Mesothelial cell of epicardium (in vitro differentiated cells): ENCODE measurements around a stretch of chr1.

- PRO-cap = no peak
Observed at GRCh38 chr1:177968246-177968584, 1.6 kb downstream of the SEC16B start.

DNA sequence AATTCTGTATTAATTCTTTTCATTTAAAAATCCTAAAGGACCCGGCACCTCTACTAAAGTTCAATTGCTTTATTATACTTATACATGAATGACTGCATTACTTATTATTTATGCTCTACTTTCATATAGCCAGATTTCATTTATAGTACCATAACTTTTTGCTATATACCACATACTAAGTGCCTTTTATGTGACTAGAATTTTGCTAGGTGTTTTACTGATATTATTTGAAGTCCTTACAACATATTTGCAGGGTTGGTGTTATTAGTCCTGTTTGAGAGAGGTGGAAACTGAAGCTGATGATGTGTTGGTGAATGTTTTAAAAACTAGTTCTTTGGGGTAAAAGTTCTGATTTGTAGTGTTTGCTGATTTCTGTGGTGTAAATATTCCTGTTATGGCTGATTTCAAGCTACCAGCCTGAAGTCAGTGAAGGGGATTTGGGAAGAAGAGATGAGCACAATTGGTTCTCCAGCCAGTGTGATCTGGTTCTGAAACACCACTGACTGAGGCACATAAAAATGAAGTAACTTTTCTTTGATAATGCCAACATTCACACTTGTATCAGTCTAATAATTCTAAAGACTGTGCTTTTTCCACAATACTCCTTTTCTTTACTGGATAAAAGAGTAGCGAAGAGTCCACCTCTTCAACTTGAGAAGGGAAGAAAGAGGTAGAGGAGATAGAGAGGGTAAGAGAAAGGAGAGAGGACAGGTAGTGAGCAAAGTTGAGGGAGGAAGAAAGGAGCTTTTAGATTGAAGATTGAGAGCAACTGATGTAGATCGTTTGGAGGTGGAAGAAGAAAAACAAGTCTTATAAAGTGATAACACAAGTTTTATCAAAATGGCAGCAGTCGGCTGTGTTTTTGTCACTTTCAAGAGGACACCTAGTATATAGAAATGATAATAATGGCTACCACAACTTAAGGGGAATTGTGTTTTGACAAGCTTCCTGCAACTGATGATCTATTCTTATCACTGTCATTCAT is 85.2 kb downstream of the RASAL2 start:
- PRO-cap = no peak

DNA sequence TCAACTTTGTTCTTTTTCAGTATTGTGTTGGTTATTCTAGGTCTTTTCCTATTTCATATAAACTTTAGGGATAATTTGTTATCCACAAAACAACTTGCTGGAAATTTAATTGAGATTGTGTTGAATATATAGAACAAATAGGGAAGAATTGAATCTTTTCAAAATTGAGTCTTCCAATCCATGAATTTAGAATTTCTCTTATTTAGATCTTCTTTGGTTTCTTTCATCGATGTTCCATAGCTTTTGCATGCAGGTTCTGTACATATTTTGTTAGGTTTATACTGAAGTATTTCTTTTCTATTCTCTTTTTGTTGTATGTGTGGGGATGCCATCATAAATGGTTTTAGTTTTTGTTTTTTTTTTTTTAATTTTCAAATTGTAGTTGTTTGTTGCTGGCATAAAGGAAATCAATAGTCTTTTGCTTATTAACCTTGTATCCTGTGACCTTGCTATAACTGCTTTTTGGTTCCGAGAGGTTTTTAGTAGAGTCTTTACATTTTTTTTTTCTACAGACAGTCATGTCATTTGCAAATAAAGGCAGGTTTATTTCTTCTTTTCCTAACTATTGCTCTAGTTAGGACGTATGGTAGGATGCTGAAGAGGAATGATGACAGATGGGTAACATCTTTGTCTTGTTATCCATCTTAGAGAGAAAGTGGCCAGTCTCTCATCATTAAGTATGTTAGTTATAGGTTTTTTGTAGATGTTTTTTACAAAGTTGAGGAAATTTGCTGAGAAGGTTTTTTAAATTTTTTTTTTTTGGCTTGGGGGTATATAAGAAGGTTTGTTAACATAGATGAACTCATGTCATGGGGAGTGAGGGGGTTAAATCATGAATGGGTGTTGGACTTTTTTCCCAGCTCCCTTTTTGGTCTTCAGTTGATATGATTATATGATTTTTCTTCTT is 91.1 kb downstream of the RASAL2 start:
- PRO-cap = no peak

DNA sequence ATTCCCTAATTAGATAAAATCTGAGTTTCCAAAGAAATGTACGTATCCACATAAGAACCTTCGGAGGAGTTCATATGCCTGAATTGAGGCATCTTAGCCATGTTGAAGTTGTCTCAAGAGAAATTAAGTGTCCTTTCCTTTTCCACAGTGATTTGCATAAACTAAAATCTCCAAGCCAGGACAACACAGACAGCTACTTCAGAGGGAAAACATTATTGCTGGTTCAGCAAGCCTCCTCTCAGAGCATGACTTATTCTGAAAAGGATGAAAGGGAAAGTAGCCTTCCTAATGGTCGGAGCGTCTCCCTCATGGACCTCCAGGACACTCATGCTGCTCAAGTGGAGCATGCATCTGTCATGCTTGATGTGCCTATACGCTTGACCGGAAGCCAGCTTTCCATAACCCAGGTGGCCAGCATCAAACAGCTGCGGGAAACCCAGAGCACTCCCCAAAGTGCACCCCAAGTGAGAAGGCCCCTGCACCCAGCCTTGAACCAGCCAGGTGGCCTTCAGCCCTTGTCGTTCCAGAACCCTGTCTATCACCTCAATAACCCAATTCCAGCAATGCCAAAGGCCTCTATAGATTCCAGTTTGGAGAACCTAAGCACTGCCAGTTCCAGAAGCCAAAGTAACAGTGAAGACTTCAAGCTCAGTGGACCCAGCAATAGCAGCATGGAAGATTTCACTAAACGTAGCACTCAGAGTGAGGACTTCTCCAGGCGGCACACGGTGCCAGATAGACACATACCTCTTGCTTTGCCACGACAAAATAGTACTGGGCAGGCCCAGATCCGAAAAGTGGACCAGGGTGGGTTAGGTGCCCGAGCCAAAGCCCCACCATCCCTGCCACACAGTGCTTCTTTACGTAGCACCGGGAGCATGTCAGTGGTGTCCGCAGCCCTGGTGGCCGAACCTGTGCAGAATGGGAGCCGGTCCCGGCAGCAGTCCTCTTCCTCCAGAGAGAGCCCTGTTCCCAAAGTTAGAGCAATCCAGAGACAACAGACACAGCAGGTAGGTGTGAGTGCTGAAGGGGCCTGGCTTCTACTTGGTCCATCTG is 38.9 kb downstream of the CLEC20A start:
- PRO-cap = no peak

GRCh38 chr1:178486565-178487384 is 10.0 kb downstream of the CLEC20A start:
- PRO-cap = no peak

DNA sequence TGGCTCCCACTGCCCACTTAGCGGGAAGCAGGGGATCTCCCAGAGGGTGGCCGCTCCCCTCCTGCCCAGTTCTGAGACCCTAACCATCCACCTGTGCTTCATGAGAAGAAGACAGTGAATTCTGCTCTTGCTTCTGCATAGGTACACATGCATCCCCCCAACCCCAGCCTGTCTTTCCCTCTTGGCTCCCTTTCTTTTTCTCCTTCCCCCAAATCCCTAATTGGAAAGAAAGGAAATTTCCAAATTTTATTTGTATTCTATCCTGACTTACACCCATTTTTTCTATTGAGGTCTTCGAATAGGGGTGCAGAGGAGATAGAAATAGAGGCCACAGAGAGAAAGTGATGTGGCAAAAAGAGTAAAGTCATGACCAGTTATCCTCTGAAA is 3.1 kb downstream of the CLEC20A start:
- PRO-cap = no peak

DNA sequence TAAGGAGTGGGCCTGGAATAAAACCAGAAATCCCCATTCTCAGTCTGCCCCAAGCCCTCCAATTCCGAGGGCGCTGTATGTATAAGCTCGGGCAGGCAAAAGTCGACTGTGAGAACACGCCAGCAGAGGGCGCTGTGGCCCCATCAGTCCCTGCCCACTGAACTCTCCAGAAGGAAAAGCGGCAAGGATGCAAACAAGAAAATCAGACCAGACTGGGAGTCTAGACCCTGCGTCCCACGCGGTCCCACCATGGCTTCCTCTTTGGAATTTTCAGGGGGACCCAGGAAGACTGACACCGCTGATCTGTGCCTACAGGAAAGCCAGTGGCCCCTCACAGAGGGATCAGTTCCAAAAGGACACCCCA is 19.4 kb downstream of the TEX35 start:
- PRO-cap = no peak

DNA sequence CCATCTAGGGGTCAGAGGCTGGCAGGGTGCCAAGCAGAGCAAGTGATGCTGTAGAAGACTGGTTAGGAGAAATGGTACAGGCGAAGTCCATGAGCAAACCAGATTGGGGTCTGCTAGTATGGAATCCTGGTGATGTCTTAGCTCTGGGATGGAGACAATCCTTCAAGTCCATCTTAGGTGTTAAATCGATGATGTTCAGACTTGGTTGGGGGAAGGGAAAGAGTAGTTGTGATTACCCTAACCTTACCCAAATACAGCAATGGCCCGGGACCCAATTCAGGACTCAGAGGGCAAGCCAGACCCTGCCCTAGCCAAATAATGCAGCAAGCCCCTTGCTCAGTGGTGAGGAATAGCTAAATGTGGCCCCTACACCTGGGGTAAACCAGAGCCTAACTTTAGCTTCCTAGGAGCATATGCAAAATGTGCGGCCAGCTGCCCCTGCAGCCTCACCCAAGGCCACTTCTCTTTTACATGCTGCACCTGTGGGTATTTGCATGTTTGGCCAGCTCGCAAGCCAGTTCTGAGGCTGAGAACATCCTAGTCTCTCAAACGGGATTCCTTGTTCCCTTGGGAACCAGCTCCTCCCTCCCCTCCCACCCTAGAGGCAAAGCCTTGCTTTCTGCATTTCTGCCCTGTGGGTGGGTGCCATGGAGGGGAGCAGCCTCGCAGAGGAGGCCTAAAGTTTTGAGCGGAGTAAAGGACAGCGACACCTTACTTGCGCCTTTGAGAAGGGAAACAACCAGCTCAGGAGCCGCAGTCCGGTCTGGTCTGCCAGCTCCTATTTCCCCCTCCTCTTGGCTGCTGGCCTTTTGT is 68.3 kb downstream of the TEX35 start:
- PRO-cap = no peak

- PRO-cap = no peak
Observed at GRCh38 chr1:178645550-178646140, 79.4 kb upstream of the RALGPS2 start.

- PRO-cap = no peak
Observed at GRCh38 chr1:178919137-178920155, 48.6 kb upstream of the ANGPTL1 start.

GRCh38 chr1:179133363-179134086 is 51.7 kb downstream of the TOR3A start:
- PRO-cap = no peak

- PRO-cap = no peak
Observed at GRCh38 chr1:179881793-179882038, 369 bp upstream of the TOR1AIP1 start.

DNA sequence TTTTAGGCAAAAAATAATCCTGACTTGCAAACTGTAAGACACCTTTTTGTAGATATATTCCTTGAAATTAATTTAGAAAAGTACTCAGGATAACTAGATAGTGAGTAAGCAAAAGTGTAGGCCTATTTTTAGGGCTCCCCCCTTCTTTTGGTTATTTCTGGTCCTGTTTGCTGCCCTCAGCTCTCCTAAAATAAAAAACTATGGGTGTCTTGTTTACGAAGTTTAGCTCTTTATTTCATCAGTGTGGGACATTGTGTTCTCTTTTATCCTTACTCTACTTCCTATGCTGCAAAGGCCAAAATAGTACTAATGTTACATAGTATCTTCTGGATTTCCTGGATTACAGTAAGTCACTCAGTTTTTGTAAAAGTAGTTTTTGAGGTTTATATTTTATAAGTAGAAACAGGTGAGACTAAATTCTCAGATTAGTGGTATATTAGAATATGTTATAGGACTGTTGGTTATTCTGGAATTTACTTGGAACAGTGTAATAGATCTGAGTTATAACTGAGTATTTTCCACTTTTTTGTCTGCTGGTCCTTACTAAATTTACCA is 15.4 kb downstream of the CEP350 start:
- PRO-cap = no peak

GRCh38 chr1:179975067-179975479 is 20.5 kb downstream of the CEP350 start:
- PRO-cap = no peak

DNA sequence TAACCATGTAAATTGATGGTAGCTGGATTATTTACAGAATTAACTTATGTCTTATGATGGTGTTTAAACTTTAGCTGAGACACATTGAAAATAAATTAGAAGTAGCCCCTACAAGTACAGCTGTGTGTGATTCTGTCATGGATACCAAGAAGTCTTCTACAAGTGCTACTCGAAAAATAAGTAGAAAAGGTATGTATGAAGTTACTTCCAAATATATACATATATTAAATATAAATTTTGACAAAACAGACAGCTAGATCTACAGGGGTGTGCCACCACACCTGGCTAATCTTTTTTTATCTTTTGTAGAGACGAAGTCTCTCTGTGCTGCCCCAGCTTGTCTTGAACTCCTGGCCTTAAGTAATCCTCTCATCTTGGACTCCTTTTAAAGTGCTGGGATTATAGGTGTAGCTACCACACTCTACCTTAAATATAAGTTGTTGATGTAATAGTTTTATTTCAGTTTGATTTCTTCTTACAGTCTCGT is 35.9 kb downstream of the CEP350 start:
- PRO-cap = no peak

DNA sequence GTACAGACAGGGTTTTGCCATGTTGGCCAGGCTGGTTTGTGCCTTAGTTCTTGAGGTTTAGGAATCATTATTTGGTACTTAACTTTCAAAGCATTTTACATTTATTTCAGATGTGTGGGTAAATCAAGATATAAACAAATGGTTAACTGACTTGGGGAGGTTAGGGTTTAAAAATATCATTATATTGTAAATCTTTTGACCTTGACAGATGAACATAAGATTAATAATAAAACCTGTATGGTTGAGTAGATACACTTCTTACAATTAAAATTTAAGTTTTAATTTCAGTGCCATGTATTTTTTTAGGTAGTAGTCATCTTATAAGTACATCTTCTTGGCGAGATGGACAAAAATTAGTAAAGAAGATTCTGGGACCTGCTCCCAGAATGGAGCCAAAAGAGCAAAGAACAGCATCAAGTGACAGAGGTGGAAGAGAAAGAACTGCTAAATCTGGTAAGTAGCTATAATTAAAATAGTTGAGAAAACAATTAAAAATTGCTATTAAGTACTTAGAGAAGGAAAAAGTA is 57.1 kb downstream of the CEP350 start:
- PRO-cap = no peak

DNA sequence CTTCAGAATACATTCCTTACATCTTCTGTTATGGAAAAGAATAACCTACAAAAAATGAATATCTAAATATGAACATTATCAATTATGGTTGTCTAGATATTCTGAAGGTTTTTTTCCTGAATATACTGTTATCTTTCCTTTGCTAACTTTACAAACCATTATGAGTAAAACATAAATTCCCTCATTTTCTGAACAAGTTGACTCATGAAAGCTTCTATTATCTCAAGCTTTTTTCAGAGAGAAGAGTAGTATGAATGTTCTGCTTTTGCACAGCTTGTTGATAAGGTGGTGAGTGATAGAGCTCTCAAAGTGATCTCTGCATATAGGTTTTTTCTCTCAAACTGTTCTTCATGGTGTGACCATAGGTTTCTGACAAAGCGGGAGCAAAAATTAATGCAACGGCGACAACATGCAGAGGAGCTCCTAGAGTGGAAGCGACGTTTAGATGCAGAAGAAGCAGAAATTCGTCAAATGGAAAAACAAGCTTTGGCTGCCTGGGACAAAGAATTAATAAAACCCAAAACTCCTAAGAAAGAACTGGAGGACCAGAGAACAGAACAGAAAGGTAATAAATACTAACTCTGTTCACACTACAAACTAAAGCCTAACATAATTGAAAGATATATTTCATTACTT is 79.9 kb upstream of the QSOX1 start:
- PRO-cap = no peak

DNA sequence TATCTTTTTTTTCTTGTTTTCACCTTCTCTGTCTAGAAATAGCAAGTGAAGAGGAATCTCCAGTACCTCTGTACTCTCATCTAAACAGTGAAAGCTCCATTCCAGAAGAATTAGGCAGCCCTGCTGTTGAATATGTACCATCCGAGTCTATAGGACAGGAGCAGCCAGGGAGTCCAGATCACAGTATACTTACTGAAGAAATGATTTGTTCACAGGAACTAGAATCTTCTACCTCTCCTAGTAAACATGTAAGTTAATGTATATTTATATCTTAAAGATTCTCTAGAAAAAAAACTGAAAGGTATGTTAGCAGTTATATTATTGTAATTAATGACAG is 76.3 kb upstream of the QSOX1 start:
- PRO-cap = no peak

- PRO-cap = no peak
Observed at GRCh38 chr1:180093981-180094266, 60.7 kb upstream of the QSOX1 start.

DNA sequence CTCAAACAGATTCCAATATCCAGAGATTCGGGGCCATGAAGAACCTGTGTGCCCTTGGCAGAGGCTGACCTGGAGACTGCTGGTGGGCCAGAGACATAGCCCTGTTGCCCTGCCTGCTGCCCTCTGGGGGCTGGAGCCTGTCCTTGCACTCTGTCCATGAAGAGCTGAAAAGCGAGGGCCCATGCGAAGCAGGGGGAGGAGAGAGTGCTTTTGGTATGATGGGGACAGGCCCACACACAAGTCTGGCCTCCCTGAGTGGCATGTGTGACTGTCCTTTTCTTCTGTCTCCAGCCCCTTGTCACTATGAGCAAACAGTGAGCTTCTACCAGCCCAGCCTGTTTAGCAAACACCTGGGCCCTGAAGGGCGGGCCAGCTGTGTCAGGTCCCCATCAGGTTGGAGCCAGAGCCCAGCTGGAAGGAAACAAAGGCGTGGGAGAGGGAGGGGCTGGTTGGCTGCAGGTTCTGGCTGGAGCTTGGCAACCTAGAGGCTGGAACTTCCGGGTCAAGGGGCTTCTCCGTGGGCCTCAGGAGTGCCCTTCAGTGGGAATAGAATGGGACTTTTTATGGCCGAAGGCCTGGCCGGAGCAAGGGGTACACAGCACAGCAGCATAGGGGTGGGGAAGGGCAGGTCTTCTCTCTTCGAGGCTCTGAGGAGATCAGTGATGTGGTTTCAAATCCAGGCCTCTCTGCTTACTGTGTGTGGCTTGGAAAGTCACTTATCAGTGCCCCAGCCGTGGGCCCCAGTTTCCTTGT is 14.3 kb downstream of the QSOX1 start:
- PRO-cap = no peak